Heart right ventricle (tissue), 2 donors: ENCODE data around the genes CALML5 and IL2RA.

DNA sequence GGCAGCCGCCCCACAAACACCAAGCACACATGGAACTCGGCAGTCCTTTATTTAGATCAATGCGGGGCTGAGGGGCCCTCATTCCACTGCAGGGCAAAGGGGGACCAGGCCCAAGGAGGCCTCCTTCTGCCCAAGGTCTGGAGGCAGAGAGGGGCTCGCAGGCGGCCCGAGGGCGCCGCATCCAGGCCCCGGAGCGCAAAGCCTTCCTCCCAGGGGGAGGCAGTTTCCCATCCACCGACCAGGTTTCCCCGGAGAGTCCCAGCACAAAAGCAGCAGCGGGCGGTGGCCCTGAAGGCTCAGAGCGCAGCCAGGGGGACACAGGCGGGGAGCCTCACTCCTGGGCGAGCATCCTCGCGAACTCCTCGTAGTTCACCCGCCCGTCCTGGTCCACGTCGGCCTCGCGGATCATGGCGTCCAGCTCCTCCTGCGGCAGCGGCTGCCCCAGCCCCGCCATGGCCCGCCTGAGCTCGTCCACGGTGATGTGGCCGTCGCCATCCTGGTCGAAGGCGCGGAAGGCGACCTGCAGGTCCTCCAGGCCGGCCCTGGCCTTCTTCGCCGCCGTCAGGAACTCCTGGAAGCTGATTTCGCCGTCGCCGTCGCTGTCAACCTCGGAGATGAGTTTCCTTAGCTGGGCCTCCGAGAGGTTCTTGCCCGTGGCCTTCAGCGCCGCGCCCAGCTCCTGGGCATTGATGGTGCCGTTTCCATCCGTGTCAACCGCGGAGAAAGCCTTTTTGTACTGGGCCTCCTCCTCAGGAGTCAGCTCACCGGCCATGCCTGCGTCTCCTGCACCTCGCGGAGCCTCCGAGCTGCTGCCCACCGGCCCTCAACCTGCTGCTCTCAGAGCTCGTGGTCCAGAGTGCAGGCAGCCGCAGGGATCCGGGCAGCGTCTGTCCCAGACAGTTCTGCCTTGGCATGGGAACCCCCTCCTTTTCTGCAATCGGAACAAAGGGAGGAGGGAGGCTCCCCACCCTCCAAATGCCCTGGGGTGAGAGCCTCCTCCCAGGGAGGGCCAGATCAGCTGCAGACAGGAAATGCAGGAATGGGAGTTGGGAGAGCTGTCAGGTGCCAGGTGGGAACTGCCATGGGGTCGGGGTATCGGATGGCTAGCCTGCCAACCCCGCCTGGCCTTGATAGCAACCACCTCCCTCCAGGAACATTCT lies at the start of gene CALML5:
Gene CALML5, minus strand, starts transcription at position 904 of the 1,160 bp plus-strand sequence.
- PRO-cap, 2 experiments = no peak in any of the 2 experiments

DNA sequence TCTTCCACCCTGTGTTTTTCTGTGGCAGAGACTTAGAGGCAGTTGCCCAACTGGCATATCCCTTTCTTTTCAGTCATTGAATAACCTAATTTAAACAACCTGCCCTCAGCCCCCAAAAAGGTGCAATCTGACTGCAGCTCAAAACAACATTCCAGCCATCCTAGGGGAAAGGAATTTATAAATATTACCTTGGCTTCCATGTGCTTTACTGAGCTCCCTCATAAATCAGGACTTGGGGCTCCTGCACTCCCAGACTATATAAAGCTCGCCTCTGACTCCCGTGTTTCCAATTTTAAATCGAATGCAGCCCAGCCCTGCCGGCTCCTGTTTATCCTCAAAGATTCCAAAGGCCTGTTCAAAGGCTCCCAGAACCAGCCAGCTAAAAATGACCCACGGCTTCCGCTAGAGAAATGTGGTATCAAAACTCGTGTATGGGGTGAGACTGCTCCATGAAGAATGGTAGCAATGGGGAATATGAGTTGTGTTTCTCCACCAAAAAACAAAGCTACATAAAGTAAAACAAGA lies 4.9 kb downstream of the CALML3 start:
- PRO-cap, 2 experiments = no peak in any of the 2 experiments

DNA sequence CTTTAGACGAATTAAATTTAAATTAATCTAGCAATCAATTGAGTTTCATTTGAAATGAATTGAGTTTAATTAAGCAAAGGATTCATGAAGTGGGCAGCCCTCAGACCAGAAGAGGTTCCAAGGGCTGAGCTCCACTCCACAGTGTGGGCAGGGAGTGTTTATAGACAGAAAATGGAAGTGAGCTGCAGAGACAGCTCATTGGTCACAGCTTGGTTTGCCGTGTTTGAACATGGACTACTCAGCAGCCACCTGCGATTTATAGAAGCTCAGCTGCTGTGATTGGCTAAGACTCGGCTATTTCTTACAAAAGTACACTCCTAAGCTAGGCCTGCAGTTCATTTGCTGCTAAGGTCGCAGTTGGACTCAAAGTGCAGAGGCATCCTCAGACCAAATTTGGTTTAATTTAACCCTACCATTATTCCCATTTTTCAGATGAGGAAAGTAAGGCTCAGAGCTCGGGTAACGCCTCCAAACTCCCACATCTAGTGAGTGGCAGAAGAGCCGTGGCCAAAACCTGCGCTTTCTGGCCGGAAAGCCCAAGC lies 24.9 kb downstream of the CALML3 start:
- PRO-cap, 2 experiments = no peak in any of the 2 experiments

GRCh38 chr10:5553785-5554442 lies 29.2 kb downstream of the CALML3 start:
- PRO-cap, 2 experiments = no peak in any of the 2 experiments

- PRO-cap, 2 experiments = no peak in any of the 2 experiments
Observed at GRCh38 chr10:5582959-5583347, 58.2 kb downstream of the CALML3 start.

GRCh38 chr10:5584921-5585502 lies 60.3 kb downstream of the CALML3 start:
- PRO-cap, 2 experiments = no peak in any of the 2 experiments

DNA sequence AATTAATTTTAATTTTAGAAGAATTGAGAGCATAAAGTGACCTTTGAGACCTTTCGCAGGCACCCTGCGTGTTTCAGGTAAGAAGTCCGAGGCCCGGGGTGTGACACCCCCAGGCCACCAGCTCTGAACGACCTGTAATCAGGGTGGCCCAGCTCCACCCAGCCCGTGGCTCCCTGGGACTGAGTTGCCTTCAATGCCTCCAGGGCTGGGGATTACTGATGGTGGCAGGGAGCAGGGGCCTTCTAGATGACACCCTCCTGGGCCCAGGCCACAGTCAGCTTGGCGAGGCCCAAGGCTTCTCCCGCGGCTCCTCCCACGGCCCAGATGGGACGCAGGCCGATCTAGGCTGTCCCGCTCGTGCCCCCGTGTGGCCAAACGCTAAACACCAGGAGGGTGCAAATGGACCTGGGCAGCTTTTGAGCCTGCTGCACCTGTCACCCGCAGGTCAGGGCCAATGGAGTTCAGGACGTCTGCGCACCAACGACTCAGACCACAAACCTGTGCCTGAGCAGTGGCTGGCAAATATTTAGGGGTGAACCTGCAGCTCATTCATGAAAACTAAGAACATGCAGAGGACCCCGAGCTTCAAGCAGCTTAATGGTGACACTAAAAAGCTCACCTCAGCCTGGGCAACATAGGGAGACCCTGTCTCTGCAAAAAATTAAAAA lies 43.3 kb downstream of the ASB13 start:
- PRO-cap, 2 experiments = no peak in any of the 2 experiments

- PRO-cap, 2 experiments = no peak in any of the 2 experiments
Observed at GRCh38 chr10:5698839-5699761, 14.5 kb downstream of the TASOR2 start.

DNA sequence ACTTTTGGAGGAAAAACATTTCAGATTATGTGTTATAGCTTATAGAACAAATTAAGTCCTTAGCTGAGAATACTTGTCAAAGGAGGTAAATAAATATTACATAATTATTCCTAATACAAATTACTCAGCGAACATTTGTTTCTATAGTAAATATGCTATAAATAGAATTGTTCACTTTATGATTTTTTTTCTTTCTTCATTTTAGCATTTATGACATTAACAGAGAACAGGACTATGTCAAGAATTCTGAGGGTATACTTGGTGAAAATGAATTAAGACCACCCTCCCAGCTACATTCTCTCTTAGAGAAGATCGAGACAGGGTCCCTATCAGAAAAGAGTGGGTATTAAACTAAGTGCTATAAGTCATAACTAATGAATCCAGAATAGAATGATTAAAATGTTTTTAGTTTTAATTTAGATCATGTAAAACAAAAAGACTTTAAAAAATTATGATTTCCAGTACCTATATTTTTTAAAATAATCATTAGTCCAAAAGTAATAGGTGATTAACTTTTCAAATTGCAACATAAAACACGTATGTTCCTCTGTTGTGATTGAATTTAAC lies 24.8 kb downstream of the TASOR2 start:
- PRO-cap, 2 experiments = no peak in any of the 2 experiments

GRCh38 chr10:5751946-5752948 lies 61.0 kb downstream of the GDI2 start:
- PRO-cap, 2 experiments = no peak in any of the 2 experiments

DNA sequence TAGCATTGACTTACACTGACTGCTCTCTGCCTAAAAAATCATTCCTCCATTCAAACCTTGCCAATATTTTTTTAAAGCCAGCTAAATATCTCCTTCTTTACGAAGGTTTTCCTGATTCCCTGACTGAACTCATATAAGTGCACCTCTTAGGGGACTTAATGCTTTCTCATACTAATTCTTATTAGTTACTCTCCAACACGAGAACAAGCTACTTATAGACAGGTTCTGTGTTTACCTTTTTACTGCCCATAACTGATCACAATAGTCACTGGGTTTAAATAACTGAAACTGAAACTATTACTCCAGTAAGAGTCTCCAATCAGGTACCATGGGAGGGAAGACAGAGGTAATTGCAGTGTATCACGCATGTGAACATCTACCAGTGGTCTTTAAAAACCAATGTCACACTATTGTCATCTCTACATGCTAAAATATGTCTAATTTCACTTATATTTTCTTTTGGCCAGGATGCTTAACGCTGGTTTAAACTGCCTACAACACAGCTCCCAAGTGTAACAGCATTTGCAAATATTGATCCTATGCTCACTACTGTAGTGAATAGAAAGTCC lies 3.7 kb downstream of the GDI2 start:
- PRO-cap, 2 experiments = no peak in any of the 2 experiments

DNA sequence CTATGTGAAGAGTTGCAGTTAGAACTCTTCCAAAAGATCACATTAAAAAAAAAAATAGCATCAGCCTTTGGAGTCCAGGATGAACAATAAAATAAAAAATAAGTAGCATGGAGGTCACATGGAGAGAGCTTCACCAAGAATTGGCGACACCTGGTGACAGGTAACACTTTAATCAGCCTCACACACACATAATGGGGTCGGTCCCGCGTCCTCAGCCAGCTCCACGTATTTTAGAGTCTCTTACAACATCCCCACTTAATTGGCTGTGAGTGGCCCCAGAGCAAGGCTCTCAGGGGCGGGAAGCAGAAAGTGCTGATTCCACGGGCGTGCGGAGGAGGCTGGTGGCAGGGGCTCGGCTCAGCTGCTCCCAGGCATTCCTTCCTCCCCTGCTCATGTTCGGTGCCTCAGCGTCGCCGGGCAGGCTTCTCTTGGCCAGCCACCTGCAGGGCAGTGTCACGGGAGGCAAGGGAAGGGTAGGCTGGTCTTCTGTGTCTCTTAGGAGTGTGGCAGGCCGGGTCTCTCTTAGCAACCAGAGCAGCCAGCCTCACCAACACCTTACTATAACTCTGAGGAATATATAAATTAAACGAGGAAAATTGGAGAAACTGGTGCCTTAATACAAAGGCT lies 33.9 kb downstream of the IL15RA start:
- PRO-cap, 2 experiments = peak in 2 of 2 experiments; most common plus-strand start position 315 of the sequence (in 1); most common minus-strand start position 232 of the sequence (in 1)

- PRO-cap, 2 experiments = no peak in any of the 2 experiments
Observed at GRCh38 chr10:5971071-5971768, 6.1 kb downstream of the IL15RA start.

DNA sequence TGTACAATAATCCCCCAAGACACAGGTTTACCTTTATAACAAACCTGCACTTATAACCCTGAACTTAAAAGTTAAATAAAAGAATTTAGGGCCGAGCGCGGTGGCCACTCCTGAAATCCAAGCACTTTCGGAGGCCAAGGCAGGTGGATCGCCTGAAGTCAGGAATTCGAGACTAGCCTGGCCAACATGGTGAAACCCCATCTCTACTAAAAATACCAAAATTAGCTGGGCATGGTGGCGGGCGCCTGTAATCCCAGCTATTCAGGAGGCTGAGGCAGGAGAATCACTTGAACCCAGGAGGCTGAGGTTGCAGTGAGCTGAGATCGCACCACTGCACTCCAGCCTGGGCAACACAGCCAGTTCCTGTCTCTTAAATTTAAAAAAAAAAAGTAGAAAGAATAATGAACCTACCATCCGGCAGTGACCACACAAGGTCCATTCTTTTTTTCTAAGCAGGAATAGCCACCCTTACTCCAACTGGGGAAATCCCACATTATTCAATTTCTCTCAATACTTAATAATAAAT lies 1.2 kb upstream of the IL15RA start:
- PRO-cap, 2 experiments = peak in 1 of 2 experiments; most common minus-strand start position 372 of the sequence (in 1)

- PRO-cap, 2 experiments = no peak in any of the 2 experiments
Observed at GRCh38 chr10:6005492-6005912, 28.2 kb upstream of the IL15RA start.

DNA sequence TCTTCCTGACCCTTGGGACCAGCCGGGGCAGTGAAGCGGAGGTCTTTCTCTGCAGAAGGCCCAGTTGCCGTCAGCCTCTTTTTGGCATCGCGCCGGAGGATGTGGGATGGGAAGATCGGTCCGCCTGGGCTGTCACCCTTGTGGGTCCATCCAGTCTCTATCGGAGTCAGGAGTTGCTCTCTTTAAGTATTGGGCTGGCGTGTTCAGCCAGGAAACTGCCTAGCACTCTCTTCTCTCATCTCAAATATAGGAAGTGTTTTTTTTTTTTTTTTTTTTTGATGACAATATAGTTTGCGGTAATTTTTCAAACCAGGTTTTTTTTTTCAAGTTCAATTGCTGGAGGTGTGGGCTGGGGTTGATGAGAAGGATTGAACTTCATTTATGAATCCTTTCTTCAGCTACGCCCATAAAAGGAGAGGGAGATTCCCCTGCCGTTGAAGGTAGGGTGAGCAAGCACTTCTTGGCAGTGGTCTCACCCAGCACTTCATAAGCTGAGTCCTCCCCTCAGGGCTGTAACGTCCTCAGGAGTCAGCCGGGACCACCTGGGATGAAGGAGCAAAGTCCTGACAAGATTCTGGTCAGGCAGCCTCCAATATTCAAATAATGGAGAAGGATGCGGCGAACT lies at the start of gene IL2RA:
Gene IL2RA, minus strand, starts transcription at position 217 of the 625 bp plus-strand sequence.
- PRO-cap, 2 experiments = no peak in any of the 2 experiments

DNA sequence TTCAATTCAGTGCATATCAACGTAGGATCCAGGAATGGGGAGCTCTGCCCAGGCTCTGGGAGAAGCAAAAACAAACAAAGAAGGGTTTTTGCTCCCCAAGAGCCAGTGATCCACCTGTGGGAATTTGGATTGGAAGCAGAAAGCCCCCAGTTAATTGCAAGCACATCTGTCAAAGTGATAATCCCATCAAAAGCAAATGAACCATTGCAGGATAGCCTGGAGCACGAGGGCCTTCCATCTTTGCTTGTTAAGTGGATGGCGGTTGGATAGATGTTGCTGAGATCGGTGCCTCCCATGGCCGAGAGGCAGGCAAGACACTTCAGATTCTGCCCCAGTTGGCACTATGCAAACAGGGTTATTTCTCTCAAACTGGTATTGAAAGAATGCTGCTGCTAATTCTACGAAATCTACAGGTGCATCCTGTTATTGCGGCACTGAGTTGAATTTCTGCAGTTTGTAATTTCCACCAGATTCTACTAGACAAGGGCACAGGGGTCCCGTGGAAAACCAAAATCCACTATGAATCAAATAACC lies 6.8 kb upstream of the IL2RA start:
- PRO-cap, 2 experiments = no peak in any of the 2 experiments

- PRO-cap, 2 experiments = peak in 1 of 2 experiments; most common plus-strand start chr10:6072639 (in 1)
Observed at GRCh38 chr10:6072156-6073137, 10.3 kb upstream of the IL2RA start.

DNA sequence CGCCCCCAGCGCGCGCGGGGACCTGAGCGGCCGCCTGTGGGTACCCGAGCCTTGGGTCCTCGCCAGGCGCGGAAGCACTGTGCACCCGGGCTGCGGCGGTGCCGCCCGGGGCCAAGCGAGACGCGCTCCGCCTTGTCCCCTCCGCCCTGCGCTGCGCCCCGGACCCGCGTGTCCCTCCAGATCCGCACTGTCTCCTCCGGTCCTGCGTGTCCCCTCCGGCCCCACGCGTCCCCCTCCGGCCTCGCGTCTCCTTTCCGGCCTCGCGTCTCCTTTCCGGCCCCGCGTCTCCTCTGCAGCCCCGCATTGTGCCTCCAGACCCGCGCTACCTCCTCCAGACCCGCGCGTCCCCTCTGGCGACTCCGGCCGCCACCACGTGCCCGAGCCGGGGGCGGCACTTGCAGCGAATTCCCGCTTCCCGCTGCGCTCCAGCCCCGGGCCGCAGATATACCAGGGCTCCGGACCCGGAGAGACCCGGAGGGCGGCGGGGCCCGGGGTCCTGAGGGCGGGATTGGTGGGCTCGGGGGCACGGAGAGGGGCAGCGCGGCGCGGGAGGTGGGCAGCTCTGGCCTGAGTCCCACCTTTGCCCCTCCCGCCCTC lies 56.3 kb downstream of the RBM17 start:
- PRO-cap, 2 experiments = peak in 1 of 2 experiments; most common minus-strand start position 352 of the sequence (in 1)

- PRO-cap, 2 experiments = no peak in any of the 2 experiments
Observed at GRCh38 chr10:6163334-6163495, 39.5 kb upstream of the PFKFB3 start.